Measurements from ENCODE around the gene DLEU7.

DNA sequence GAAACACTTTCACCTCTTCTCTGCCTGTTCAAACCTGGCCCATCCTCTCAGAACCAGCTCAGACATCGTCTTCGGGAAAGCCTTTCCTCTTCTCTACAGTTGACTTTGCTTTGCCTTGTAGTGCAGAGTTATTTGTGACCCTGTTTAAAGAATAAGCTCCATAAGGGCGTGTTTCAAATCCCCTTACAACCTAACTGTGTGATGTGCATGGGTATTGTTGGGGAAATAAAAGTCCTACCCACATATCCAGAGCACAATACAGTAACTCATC, 86.7 kb downstream of the CDADC1 start:
- PRO-cap: no peak
CAGE:
- cytosol, long polyA plus RNA: no peak
- long polyA plus RNA: no peak
- nucleus, long polyA plus RNA: no peak

DNA sequence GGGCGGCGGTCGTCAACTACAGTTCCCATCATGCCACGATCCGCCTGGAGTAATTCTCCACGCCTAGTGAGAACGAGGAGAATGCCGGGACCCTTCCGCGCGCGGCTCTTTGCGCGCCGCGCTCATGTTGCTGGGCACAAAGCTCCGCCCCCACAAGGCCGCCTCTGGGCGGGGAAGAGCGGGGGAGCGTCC, 332 bp upstream of the KPNA3 start:
- PRO-cap: bidirectional peak, plus-strand start outside the sequence, minus-strand start at position 124 of the sequence
CAGE:
- cytosol, long polyA plus RNA: no peak
- long polyA plus RNA: no peak
- nucleus, long polyA plus RNA: no peak

DNA sequence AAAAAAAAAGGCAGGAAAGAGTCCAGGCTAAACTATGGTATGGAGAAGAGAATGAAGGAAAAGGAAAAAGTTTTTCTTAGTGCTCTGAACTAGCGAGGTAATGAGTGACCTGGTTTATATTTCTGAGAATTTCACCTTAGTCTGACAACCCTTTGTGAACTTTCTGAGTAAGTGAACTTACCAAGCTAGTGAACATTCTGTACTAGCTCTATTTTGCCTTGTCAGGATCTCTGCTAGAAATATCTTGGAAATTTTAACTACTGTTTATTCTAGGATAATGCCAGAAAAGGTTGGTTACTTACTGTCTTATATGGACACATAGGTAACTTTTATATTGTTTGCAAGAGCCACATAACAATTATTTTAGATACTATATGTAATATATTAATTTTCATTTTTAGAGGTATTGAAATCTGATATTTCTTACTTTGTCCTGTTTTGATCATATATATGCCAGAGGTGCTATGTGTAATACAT, 4.5 kb downstream of the TRIM13 start:
- PRO-cap: bidirectional peak, plus-strand start at position 264 of the sequence, minus-strand start at position 173 of the sequence
CAGE:
- cytosol, long polyA plus RNA: no peak
- long polyA plus RNA: no peak
- nucleus, long polyA plus RNA: no peak

DNA sequence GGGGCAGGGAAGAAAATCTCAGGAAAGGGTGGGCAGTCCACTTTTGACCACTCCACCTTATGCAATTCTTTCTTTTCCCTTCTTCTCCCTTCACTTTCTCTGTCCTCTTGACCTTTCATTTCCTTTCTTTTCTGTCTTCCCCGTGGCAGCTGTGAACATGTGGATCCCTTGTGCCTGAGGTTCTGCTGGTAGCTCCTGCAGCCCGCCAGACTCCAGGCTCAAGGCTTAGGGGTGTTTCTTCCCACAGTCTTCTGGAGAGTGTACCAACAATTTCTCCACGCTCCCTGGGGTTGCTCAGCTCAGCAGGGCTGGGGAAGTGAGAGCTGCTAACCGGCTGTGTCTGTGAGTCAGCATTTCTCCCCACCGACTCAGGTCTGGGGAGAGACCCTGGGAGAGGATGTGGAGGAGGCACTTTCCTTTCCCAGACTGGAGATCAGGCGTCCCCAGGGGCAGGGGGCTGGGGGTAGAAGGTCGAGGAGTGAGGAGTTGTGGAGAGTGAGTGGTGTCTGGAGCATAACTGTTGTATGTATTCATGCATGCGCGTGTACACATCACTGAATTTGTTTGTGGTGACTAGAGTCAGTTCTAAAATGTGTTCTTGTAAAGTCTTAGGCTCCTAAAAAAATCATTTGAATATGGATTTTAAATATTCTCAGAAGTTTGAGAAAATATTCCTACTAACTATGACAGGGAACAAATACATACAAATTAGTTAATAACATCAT, 193.7 kb downstream of the KCNRG start:
- PRO-cap: no peak
CAGE:
- cytosol, long polyA plus RNA: no peak
- long polyA plus RNA: no peak
- nucleus, long polyA plus RNA: no peak

GRCh38 chr13:50411407-50411942, 396.2 kb downstream of the KCNRG start:
- PRO-cap: no peak
CAGE:
- cytosol, long polyA plus RNA: no peak
- long polyA plus RNA: no peak
- nucleus, long polyA plus RNA: no peak

- PRO-cap: no peak
CAGE:
- cytosol, long polyA plus RNA: no peak
- long polyA plus RNA: no peak
- nucleus, long polyA plus RNA: no peak
Observed at GRCh38 chr13:50677762-50678334, 165.6 kb downstream of the DLEU7 start.

- PRO-cap: no peak
CAGE:
- cytosol, long polyA plus RNA: no peak
- long polyA plus RNA: no peak
- nucleus, long polyA plus RNA: no peak
Observed at GRCh38 chr13:50713667-50714446, 129.6 kb downstream of the DLEU7 start.

GRCh38 chr13:50843146-50844054, at the start of gene DLEU7:
Gene DLEU7 (minus strand): TSS chr13:50843692.
- PRO-cap: no peak
CAGE:
- cytosol, long polyA plus RNA: no peak
- long polyA plus RNA: no peak
- nucleus, long polyA plus RNA: no peak

GRCh38 chr13:50991767-50992540, 82.4 kb downstream of the RNASEH2B start:
- PRO-cap: no peak
CAGE:
- cytosol, long polyA plus RNA: no peak
- long polyA plus RNA: no peak
- nucleus, long polyA plus RNA: no peak

DNA sequence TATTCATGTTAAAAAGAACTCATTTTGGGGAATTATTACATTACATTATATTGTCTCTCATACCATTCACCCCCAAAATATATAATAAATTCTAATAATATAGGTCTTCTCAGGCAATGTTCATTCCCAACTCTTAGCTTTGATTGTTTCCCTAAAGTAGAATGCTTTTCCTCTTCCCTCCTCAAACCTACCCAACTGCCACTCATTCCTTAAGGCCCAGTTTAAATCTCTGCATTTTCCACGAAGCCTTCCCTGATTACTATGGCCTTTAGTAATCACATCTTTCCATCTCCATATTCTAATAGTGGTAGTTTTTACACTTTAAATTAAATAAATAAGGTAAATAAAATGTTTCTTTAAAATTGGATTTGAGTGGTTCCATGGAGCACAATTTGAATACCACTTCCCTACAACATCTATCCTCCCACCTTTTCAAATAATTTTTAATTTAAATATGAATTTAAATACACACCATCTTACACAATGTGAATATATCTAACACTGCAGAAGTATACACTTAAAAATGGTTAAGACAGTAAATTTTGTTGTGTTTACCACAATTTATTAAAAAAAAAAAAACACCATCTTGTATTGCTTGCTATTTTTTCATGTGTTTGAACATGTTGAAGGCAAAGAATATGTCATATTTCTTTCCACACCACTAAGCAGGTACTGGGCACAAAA, 20.8 kb downstream of the INTS6 start:
- PRO-cap: no peak
CAGE:
- cytosol, long polyA plus RNA: no peak
- long polyA plus RNA: no peak
- nucleus, long polyA plus RNA: no peak

DNA sequence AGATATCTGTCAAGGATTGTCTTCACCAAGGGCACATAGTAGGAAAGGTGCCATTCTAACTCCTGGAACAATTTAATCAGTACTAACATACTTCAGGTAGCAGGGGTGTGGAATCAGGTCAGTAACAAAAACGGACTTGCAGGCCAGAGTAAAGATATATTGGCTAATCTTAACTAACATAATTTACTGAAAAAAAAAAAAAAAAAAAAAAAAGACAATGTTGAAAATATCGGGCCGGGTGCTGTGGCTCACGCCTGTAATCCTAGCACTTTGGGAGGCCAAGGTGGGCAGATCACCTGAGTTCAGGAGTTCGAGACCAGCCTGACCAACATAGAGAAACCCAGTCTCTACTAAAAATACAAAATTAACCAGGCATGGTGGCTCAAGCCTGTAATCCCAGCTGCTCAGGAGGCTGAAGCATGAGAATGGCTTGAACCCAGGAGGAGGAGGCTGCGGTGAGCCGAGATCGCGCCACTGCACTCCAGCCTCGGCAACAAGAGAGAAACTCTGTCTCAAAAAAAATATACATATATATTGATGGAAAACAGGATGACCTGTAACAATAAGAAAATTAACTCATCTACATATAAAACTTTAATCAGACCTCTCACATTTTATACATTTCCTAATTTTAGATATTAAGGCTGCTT, 5.2 kb downstream of the INTS6 start:
- PRO-cap: no peak
CAGE:
- cytosol, long polyA plus RNA: no peak
- long polyA plus RNA: no peak
- nucleus, long polyA plus RNA: no peak

- PRO-cap: no peak
CAGE:
- cytosol, long polyA plus RNA: no peak
- long polyA plus RNA: no peak
- nucleus, long polyA plus RNA: no peak
Observed at GRCh38 chr13:51524220-51524753, 60.0 kb upstream of the WDFY2 start.

- PRO-cap: no peak
CAGE:
- cytosol, long polyA plus RNA: no peak
- long polyA plus RNA: no peak
- nucleus, long polyA plus RNA: no peak
Observed at GRCh38 chr13:51551981-51552572, 32.2 kb upstream of the WDFY2 start.

GRCh38 chr13:51585314-51585978, 1.2 kb downstream of the WDFY2 start:
- PRO-cap: no peak
CAGE:
- cytosol, long polyA plus RNA: no peak
- long polyA plus RNA: no peak
- nucleus, long polyA plus RNA: no peak

- PRO-cap: no peak
CAGE:
- cytosol, long polyA plus RNA: no peak
- long polyA plus RNA: no peak
- nucleus, long polyA plus RNA: no peak
Observed at GRCh38 chr13:51590903-51591403, 6.7 kb downstream of the WDFY2 start.

- PRO-cap: no peak
CAGE:
- cytosol, long polyA plus RNA: no peak
- long polyA plus RNA: no peak
- nucleus, long polyA plus RNA: no peak
Observed at GRCh38 chr13:51621464-51622048, 37.3 kb downstream of the WDFY2 start.

DNA sequence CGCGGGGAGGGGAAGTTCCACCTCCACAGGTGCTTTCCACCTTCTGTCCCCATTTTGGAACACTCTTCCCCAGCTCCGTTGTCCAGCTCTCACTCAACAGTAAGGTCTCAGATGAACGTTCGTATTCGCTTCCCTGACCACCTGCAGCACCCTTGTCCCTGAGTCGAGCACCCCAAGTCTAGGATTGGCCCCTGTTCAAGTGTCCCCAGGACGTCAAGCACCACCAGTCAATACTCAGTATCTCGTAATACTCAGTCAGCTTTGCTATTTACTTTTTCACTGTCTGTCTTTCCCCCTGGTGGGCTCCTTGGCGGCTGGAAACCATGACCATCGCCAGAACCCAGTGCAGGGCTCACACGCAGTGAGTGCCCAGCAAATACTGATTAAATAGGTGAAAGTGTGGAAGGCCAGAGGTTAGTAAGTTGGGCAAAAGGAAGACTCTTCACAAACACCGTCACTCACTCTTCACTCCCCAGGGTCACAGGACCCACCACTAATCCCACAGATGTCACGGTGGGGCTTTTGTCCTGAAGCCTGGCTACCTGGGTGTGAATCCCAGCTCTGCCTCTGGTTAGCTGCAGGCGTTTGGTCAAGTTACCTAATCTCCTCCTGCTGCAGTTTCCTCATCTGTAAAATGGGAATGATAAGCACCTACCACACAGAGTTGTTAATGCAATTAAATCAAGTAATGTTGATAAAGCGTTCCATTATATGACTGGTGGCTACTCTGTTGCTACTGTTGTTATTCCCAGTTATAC, 65.7 kb downstream of the ATP7B start:
- PRO-cap: no peak
CAGE:
- cytosol, long polyA plus RNA: no peak
- long polyA plus RNA: no peak
- nucleus, long polyA plus RNA: no peak

GRCh38 chr13:51955030-51955603, 56.1 kb downstream of the ATP7B start:
- PRO-cap: no peak
CAGE:
- cytosol, long polyA plus RNA: no peak
- long polyA plus RNA: no peak
- nucleus, long polyA plus RNA: no peak

DNA sequence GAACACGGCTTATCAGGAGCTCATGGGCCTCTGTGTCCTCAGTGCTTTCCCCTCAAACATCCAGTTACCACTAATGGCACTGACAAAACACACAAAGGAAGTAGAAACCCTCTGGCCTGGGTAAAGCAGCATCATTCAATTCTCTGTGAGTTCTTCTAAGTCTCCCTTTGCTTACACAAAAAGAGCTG, 43.7 kb downstream of the ATP7B start:
- PRO-cap: no peak
CAGE:
- cytosol, long polyA plus RNA: no peak
- long polyA plus RNA: no peak
- nucleus, long polyA plus RNA: no peak

- PRO-cap: bidirectional peak, plus-strand start at chr13:51998875, minus-strand start at chr13:51998816
CAGE:
- cytosol, long polyA plus RNA: no peak
- long polyA plus RNA: no peak
- nucleus, long polyA plus RNA: no peak
Observed at GRCh38 chr13:51998579-51998942, 12.7 kb downstream of the ATP7B start.

Measured in A549 (cell line).